Left common carotid artery plus branches (tissue), 1 donor: Measurements from ENCODE around the gene CASTOR1.

DNA sequence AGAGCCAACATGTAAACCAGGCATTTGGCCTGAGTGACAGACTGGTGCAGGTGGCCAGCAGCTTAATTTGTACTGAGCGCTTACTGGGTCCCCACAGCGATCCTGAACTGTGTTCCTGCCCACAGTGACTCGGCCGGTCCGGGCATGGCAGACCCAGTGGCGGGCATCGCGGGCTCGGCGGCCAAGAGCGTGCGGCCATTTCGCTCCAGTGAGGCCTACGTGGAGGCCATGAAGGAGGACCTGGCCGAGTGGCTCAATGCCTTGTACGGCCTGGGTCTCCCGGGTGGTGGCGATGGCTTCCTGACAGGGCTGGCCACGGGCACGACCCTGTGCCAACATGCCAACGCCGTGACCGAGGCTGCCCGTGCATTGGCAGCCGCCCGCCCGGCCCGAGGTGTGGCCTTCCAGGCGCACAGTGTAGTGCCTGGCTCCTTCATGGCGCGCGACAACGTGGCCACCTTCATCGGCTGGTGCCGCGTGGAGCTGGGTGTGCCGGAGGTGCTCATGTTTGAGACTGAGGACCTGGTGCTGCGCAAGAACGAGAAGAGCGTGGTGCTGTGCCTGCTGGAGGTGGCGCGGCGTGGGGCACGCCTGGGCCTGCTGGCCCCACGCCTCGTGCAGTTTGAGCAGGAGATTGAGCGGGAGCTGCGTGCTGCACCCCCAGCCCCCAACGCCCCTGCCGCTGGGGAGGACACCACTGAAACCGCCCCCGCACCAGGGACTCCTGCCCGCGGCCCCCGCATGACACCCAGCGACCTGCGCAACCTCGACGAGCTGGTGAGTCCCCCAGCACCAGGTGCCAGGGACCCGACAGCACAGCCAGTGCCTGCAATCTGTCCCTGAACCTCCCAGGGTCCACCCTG, 1.7 kb downstream of the GAS2L1 start:
- PRO-cap: no peak

- PRO-cap: no peak
These were observed 794 bp downstream of the THOC5 start for GRCh38 chr22:29552842-29553084.

- PRO-cap: no peak
These were observed 41.8 kb upstream of the CABP7 start for GRCh38 chr22:29678012-29678430.

- PRO-cap: no peak
These were observed 13.6 kb downstream of the CABP7 start for GRCh38 chr22:29733338-29733855.

DNA sequence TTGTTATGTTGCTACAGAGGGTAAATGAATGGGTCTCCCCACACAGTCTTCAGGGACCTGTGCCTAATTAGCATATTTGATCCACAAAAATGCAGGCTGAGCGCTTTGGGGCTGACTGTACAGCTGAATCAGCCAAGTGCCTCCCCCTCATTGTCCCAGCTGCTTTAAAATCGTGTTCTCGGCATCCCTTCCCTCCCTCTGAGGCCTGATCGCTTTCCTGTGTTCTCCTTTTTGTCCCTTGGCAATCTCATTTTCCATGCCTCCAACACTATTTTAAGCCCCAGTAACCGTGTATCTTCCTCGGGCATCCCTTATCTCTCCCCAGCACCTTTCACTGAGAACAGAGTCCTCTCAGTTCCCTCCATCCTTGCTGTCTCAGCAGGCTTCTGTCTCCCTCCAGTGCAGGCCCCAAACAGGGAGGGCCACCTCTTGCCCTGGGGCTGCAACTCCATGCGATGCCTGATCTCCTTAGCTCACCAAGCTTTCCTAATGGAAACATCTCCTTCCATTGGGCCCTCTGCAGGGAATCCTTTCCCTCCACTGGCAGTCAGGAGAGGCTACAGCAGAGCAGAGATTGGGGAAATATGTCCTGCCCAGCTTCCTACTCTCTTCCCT, 13.7 kb downstream of the UQCR10 start:
- PRO-cap: no peak

DNA sequence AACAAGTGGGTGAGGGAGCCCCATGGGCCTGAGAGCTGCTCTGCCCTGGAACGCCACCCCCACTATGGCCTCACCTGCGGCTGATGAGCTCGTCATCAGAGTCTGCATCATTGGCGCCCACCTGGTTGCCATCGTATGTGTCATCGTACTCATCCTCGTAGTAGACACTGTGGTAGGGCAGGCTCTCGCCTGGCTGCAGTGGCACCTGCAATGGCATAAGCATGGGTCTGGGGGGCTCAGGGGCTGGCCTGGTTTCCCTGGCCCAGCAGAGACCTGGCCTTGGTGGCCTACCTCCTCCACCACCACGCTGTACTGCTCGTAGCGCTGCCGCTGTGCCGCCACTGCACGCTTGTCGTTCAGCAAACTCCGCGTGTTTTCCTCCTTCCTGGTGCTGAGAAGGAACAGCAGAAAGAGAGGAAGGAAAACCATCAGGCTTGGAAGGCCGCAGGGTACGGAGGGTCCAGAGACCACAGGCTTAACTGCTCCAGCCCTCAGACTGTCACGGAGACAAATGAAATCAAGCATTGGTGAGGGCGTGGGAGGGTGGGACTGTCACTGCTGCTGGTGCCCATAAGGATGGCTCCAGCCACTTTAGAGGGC, 26.2 kb downstream of the UQCR10 start:
- PRO-cap: no peak

DNA sequence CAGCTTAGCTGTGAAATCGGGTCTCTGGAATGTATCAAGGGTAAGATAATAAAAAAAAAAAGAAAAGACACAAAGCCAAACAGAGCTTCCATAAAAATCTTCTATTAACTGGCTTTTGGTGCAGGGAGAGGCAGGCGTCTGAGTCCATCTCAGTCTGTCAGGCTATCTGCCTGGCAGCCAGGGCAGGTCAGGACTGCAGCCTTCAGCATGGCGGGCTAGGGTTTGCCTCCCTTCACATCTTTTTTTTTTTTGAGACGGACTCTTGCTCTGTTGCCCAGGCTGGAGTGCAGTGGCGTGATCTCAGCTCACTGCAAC, 28.7 kb downstream of the UQCR10 start:
- PRO-cap: no peak

- PRO-cap: no peak
These were observed 24.8 kb downstream of the MTMR3 start for GRCh38 chr22:29907603-29908299.

DNA sequence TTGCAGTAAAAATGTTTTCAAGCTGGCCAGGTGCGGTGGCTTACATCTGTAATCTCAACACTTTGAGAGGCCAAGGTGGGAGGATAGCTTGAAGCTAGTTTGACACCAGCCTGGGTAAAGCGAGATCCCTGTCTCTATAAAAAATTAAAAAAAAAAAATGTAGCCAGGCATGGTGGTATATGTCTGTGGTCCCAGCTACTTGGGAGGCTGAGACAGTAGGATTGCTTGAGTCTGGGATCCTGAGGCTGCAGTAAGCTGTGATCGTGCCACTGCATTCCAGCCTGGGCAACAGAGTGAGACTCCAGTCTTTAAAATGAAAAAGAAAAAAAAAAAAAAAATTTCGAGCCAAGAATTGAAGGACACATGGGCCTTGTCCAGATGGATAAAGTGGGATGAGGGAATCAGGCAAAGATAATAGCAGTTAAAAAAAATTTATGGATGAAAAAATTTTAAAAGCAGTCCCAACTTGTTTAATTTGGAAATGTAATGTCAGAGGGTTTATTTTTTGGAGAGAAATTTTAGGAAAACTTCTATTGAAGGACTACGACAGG, 62.5 kb downstream of the MTMR3 start:
- PRO-cap: no peak

GRCh38 chr22:30251555-30252051, 5.0 kb upstream of the LIF start:
- PRO-cap: no peak

- PRO-cap: no peak
These were observed 4.2 kb upstream of the OSM start for GRCh38 chr22:30270574-30271533.

- PRO-cap: unidirectional peak, minus-strand start at chr22:30289505; bidirectional peak, plus-strand start at chr22:30289862, minus-strand start at chr22:30289613; unidirectional peak, plus-strand start at chr22:30289983
These were observed at the start of gene CASTOR1 for GRCh38 chr22:30288940-30290203. TSS of gene CASTOR1 (minus strand) at chr22:30289505.

DNA sequence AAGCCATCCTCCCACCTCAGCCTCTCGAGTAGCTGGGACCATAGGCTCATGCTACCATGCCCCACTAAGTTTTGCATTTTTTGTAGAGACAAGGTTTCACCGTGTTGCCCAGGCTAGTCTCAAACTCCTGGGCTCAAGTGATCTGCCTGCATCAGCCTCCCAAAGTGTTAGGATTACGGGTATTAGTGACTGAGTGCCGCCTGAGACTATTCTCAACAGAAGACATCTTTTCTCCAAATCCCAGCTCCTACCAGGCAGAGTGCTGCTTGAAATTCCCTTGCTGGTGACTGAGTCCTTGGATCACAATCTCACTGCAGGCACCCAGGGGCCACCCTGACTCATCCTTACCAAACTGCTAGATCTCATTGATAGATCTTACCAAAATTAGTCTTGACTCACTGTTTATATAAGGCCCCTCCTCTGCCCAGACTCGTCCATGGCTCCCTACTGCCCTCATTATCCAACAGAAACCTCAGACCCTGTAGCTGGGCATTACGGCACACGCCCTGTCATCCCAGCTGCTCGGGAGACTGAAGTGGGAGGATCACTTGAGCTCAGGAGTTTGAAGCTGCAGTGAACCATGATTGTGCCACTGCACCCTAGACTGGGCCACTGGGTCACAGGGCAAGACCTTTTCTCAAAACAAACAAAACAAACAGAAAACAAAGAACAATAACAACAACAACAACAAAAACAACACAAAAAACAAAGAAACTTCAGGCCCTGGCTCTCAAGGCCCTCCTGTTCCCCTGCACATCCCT, 14.7 kb downstream of the TBC1D10A start:
- PRO-cap: no peak

DNA sequence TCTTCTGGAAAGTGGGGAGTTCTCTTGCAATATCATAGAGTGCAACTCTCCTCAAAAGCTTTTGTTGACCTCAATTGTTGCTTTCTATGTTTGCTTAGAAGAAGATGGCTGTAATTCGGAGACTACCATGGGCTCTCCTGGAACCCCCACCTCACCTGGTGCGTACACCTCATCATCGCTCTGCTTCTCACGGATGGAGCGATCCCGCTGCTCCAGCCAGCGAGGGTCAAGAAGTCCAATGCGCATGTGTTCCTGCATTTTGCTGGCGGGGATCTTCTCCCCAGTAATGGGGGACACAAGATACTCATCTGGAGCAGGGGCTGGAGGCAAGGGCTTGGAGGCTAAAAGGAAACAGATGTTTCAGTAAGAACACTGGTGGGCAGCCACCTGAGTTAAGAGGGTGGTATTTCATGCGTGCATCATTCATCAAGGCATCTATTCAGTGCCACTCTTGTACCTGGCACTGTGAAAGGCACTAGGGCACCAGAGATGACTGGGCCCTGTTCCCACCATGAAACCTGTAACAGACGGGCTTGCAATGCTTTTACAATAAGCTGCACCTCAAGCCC, 13.4 kb upstream of the TBC1D10A start:
- PRO-cap: no peak

DNA sequence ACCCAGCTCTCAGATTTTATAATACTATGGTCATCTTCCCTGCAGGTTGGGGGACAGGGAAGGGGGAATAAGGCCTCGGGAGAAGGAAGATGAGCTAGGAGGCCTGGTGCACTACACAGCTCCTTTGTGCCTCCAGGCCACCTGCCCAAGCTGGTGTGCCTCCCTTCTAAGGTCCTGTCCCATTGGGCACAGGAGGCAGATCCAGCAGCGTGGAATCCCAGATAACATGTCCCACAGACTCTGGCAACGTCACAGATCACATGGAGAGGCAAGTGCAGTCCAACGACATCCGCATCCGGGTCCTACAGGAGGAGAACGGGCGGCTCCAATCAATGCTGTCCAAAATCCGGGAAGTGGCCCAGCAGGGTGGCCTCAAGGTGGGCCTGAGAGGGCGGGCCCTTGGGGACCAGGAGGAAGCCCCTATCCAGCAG, 11.9 kb downstream of the RNF215 start:
- PRO-cap: no peak

GRCh38 chr22:30424572-30425251, 856 bp upstream of the MTFP1 start:
- PRO-cap: no peak

DNA sequence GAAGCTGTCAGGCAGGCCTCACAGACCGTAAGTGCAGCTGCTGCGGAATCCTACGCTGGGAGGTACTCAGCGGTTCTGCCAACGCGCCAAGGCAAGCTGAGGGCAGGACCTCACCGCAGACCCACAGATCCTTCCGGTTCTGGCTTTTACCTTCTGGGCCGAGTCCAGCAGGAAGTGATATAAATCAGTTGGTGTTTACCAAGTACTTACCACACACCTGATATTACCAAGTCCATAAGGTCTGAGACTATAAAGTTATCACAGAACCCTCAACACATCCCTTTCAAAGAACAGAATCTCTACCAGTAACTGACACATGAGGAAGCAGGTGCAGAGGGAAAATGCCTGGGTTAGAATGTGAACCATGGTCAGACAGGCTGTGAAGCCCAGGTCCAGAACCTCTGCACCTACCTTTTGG, 1.6 kb upstream of the GAL3ST1 start:
- PRO-cap: no peak

- PRO-cap: no peak
These were observed 5.3 kb upstream of the GAL3ST1 start for GRCh38 chr22:30579599-30580386.

- PRO-cap: no peak
These were observed 34.5 kb downstream of the MORC2 start for GRCh38 chr22:30933883-30934621.

- PRO-cap: no peak
These were observed 41.9 kb upstream of the SMTN start for GRCh38 chr22:31039027-31039809.